Esophagus squamous epithelium (tissue), 4 donors: ENCODE measurements around the genes MELTF, RPL35A and LMLN.

GRCh38 chr3:196654387-196654719 lies 14.9 kb downstream of the NRROS start:
- PRO-cap, result no peak
- RAMPAGE, long total RNA, 4 experiments, result no peak in any of the 4 experiments

DNA sequence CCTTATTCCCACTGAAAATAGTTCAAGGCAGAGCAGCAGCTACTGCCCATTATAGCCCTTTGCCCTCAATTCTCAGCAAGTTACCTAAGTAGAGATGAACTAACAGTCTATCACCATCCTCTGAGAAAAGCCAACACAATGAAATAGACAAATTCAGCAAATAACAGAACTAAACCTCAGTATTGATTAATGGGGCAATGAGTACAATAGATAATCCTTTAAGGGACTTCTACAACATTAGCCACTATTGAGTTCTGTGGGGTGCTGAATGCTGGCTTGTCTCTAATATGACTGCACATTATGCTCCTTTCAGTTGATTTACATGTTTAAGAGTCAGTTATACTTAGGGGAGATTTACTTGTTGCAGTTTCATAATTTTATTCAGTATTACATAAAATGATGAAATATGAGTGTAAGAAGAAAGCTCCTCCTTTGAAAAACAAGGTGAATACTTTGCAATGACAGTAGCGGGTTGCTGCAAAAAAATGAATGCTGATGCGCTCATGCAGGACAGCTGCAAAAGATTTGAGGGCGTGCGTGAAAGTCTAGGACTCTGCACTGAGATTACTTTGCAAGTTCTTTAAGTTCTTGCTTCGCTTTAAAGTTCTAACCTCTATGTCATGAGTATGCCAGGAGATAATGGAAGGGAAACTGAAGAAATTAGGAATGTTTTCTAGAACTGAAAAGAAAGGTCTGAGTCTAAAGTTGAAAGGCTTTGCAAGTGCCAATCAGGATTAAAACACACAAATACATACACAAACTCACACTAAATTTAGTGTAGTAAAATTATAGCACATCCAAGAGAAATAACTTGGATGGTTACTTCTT lies 22.6 kb downstream of the SENP5 start:
- PRO-cap, result no peak
- RAMPAGE, long total RNA, 4 experiments, result no peak in any of the 4 experiments

- PRO-cap, result no peak
- RAMPAGE, long total RNA, 4 experiments, result no peak in any of the 4 experiments
Observed at GRCh38 chr3:196920654-196921250, 21.6 kb downstream of the NCBP2 start.

DNA sequence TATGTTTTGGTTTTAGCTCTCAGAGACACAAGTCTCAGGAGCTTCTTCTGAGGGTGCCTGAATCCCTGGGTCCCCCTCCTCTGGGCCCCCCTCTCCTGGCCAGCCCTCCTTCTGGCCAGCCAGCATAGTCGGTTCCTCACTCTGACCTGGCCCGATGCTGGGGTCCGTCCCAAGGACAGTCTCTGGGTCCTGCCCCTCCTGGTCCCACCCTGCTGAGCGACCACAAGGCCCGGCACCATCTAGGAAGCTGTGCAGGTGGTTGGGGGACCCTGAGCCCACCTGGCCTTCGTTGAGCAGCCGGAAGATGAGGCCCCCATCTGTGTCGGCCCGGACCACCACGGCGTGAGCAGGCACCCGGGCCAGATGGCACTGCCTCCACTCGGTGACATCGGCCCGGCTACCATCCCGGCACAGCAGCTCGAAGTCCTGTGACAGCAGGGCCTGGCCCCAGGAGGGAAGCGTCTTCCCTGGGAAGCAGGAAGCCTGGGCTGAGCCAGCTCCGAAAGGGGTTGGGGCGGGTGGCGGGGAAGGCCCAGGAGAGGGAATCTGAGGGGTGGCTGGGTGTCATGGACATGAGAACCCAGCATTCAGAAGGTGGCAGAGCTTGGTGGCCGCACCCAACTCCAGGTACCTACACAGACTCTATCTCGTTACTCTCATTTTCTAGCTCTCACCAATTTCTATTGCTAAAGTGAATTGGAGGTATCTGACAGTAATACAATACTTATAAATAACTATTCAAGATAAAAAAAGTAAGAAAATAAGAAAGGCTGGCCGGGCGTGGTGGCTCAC lies 12.6 kb downstream of the MELTF start:
- PRO-cap, result no peak
- RAMPAGE, long total RNA, 4 experiments, result no peak in any of the 4 experiments

GRCh38 chr3:197022748-197023023 lies 6.9 kb downstream of the MELTF start:
- PRO-cap, result no peak
- RAMPAGE, long total RNA, 4 experiments, result no peak in any of the 4 experiments

DNA sequence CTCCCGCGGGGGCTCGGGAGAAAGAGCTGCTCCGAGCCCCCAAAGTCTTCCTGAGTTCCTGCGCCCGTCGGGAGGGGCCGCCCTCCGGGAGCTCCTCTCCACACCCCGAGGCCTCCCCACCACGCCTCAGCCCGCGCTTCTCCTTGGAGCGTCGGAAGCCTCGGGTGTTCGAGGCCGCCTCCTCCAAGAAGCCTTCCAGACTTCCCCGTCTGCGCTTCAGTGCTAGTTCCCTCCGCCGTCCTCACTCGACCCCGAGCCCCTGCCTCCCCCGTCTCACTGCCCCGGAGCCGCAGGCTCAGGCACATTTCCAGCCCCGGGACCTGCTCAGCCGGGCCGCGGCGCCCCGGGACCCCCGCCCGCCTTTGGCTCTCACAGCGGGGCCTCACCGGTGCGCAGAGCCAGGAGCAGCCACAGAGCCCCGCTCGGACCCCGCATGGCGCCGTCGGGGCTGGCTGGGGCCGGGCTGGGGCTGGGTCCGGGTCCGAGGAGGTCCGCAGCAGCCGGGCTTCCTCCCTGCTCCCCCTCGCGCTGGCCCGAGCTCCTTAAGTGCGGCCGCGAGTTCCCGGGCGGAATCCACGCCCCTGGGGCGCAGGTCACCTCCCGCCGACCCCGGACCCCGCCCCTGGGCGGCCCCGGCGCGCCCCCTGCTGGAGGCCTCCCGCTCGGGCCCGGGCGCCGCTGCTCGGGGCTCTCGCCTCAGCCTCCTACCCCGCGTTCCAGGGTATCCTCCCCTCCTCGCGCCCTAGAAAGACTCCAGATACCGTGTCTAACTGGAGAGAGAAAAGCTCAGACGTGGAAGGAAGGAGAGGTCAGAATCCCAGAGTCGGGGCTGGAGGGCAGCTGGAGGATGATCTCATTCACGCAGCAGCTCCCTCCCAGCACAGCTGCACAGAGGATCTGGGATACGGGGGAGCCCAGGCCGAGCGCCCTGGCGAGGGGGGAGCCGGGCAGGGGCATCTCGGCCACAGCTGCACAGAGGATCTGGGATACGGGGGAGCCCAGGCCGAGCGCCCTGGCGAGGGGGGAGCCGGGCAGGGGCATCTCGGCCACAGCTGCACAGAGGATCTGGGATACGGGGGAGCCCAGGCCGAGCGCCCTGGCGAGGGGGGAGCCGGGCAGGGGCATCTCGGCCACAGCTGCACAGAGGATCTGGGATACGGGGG lies at the start of gene MELTF:
Gene MELTF (minus strand): TSS at position 550 of the 1,163 bp plus-strand sequence.
- PRO-cap, result unidirectional peak, minus-strand start at position 544 of the sequence
- RAMPAGE, long total RNA, 4 experiments, result start-site peak on the minus strand in 2 of 4 experiments, centred at positions 545 to 550 of the sequence, 6 to 18 reads per replicate

GRCh38 chr3:197069097-197069436 lies 39.5 kb upstream of the MELTF start:
- PRO-cap, result no peak
- RAMPAGE, long total RNA, 4 experiments, result no peak in any of the 4 experiments

DNA sequence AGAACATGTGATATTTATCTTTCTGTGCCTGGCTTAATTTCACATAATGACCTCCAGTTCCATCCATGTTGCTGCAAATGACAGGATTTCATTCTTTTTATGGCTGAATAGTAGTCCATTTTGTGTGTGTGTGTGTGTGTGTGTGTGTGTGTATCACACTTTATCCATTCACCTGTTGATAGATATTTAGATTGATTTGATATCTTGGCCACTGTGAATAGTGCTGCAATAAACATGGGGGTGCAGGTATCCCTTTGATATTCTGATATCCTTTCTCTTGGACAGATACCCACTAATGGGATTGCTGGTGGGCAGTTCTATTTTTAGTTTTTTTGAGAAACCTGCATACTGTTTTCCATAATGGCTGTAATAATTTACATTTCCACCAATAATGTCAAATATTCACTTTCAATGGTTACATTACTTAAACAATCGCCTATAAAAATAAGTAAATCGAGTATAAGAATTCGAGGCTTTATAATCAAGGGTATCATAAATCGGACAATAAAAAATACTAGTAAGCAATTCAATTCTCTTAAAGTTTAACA lies 18.1 kb downstream of the DLG1 start:
- PRO-cap, result no peak
- RAMPAGE, long total RNA, 4 experiments, result no peak in any of the 4 experiments

- PRO-cap, result bidirectional peak, plus-strand start at chr3:197352625, minus-strand start at chr3:197352484
- RAMPAGE, long total RNA, 4 experiments, result no peak in any of the 4 experiments
Observed at GRCh38 chr3:197352096-197352773, 53.8 kb upstream of the DLG1 start.

DNA sequence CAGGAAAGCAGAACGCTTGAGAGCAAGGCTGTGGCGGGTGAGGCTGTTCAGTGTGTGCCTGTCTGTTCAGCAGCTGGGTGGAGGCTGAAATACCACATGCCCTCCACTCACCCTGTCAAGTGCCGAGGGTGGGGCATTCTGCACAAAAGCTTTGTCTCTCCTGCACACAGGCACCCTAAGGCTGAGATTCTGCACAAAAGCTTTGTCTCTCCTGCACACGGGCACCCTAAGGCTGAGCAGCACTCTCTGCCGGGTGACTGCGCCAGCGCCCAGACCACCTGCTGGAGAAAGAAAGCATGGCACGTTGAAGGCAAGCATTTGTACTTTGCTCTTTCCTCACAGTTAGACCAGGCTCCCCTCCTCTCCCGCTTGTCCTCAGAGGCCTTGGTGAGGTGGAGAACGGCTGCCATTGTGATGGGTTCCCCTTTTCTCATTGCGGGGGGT lies 97.5 kb downstream of the BDH1 start:
- PRO-cap, result no peak
- RAMPAGE, long total RNA, 4 experiments, result no peak in any of the 4 experiments

DNA sequence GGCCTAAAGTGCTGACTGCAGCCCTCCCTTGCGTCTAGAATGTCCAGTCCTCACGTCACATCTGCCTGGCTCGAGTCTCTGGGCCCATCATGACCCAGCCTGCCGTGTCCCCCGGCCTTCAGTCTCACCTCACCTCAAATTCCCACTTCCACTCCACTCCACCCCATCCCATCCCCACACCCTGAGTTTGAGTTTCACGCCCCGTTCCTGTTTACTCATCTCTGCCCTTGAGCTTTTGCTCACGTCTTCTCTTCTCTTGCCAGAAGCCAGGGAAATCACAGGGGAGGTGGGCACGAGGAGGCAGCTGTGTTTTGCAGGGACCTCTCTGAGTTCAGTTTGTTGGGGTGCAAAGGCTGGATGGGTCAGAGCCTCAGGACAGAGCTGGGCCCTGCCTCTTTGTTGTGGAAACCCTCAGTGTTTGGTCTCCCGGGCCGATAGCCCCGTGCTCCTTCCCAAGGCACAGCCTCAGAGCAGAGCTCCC lies 41.1 kb downstream of the BDH1 start:
- PRO-cap, result bidirectional peak, plus-strand start at position 278 of the sequence, minus-strand start at position 126 of the sequence
- RAMPAGE, long total RNA, 4 experiments, result start-site peak on the minus strand in 1 of 4 experiments, centred at position 125 of the sequence, 34 reads per replicate

GRCh38 chr3:197549194-197550115 lies 6.3 kb downstream of the BDH1 start:
- PRO-cap, result unidirectional peak, minus-strand start at chr3:197549743
- RAMPAGE, long total RNA, 4 experiments, result no peak in any of the 4 experiments

- PRO-cap, result bidirectional peak, plus-strand start at chr3:197749374, minus-strand start at chr3:197749334
- RAMPAGE, long total RNA, 4 experiments, result no peak in any of the 4 experiments
Observed at GRCh38 chr3:197749045-197749597, 562 bp upstream of the FYTTD1 start.

DNA sequence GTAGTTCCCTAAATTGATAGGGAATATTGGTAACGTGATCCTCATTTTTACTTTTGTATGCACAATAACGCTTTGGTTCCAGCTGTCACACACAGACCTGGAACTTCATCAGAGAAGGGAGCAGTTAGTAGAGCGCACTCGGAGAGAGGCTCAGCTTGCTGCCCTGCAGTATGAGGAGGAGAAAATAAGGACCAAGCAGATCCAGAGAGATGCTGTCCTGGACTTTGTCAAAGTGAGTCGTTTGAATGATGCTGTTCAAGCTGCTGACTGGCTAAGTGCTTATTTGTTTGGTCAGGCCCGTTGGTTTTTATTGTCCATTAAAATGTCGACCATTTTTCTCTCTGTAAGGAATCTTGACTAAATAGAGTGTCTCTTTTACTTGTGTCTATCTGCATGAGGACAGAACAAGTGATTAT lies 56.7 kb downstream of the LRCH3 start:
- PRO-cap, result no peak
- RAMPAGE, long total RNA, 4 experiments, result no peak in any of the 4 experiments

DNA sequence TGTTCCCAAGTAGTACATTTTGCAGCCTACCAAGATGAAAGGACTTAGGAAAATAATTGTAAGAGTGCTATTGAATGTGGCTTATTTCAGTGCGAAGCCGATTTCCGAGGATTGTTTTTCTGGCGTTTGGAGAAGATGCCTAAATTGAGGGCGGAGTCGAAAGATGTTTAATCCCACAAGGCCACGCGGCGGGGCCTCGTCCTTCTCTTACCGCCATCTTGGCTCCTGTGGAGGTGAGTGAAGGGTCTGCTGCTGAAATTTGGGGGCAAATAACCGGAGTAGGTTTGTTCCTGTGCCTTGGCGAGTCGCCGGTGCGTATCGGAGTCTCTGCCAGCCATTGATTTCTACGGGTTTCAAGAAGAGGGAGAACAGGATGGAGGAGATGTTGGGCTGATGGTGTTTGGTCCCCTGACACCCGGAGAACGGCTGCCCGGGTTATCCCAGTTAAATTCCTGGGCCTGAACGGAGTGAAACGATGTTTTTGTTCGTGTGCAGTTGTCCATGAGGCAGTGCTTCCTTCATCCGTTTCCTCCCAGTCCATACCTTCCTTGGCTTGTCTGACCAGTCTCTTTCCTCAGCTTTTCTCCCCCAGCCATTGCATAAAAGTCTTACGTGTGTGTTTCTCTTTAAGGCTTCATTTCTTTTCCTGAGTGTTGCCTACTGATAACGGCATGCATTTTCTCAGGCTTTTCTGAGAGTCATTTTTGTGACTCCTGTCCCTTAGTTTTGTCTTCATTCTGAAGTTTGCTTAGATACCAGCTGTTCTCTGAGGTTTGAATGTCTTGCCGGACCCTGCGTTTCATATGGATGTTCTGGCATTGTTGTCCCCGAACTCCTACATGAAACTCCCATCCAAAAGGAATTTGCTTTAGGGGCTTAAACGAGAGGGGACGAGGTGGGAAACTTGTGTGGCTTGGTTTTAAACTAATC lies at the start of gene RPL35A:
Gene RPL35A (plus strand): TSS at position 202 of the 930 bp plus-strand sequence.
- PRO-cap, result bidirectional peak, plus-strand start at position 210 of the sequence, minus-strand start outside the sequence
- RAMPAGE, long total RNA, 4 experiments, result start-site peak on the plus strand in 4 of 4 experiments, centred at positions 211 to 228 of the sequence, 12,935 to 54,149 reads per replicate

DNA sequence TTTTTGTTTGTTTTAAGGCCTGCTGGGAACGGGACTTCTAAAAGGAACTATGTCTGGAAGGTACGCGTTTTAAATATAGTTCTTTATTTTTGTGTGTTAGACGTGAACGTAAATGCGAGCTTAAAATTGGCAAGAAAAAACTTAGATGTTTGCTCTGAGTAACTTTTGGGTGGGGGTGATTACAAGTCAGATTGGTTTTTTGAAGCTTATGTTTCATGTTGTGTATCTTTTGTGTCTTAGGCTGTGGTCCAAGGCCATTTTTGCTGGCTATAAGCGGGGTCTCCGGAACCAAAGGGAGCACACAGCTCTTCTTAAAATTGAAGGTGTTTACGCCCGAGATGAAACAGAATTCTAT lies 906 bp downstream of the RPL35A start:
- PRO-cap, result no peak
- RAMPAGE, long total RNA, 4 experiments, result no peak in any of the 4 experiments

- PRO-cap, result bidirectional peak, plus-strand start at chr3:197960277, minus-strand start at chr3:197960015; bidirectional peak, plus-strand start at chr3:197960638, minus-strand start at chr3:197960667
- RAMPAGE, long total RNA, 4 experiments, result start-site peak on the plus strand in 4 of 4 experiments, at chr3:197960207-197960242 at its widest, 28 to 119 reads per replicate
Observed at GRCh38 chr3:197960144-197960988, at the start of gene LMLN. Gene LMLN (plus strand): TSS chr3:197960217.